UCH-1 (cell line): ENCODE measurements around a stretch of chr12.

- RRBS: 96% methylated on average over 1 of the region's 21 CpGs
Observed at GRCh38 chr12:124797138-124797902, 66.3 kb downstream of the SCARB1 start.

GRCh38 chr12:125280519-125280855, 94.3 kb downstream of the TMEM132B start:
- RRBS: 16% methylated on average over 5 of the region's 12 CpGs

- RRBS: no CpG with 5 or more reads among the region's 8 CpGs
Observed at GRCh38 chr12:126725761-126726031, 1539.5 kb downstream of the TMEM132B start.

- RRBS: no CpG with 5 or more reads among the region's 5 CpGs
Observed at GRCh38 chr12:126907848-126908534, 1359.0 kb upstream of the TMEM132C start.

- RRBS: no CpG with 5 or more reads among the region's 4 CpGs
Observed at GRCh38 chr12:127083212-127083751, 1183.7 kb upstream of the TMEM132C start.

- RRBS: no CpG with 5 or more reads among the region's 1 CpG
Observed at GRCh38 chr12:127162812-127163012, 1104.3 kb upstream of the TMEM132C start.

DNA sequence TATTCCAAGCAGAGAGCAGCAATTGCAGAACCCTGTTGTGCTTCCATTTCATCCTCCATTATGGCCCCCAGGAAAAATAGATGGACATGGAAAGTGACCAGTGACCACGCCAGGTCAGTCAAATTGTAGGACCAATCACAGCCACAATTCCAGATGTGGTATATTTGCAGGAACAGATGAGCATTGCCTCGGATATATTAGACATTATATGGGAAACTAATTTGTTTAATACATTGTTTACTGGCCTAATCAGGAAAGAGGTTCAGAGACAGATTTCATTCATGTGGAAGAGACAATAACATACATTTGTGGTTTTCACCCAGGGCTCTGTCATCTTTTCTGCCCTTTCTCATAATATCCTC, 664.3 kb upstream of the TMEM132C start:
- RRBS: no CpG with 5 or more reads among the region's 2 CpGs

DNA sequence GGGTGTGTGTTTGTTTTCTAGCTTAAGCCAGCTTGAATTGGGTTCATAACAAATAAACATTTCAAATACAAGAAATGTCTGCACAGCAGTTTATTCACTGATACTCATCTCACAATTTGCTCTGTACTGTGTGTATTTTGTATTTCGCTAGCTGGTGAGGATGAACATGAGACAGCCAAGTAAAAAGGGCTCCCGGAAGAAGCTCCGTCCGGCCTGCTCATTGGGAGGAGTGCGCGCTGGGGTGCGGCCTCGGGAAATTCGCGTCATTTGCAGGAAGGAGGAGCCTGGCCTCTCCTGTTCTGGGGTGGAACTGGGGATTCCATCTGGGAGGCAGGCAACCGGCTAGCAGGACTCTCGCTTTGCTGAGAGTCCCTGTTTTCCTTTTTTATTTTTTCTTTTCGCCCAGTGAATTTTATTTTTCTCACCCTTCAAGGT, 368.4 kb upstream of the TMEM132C start:
- RRBS: no CpG with 5 or more reads among the region's 13 CpGs

DNA sequence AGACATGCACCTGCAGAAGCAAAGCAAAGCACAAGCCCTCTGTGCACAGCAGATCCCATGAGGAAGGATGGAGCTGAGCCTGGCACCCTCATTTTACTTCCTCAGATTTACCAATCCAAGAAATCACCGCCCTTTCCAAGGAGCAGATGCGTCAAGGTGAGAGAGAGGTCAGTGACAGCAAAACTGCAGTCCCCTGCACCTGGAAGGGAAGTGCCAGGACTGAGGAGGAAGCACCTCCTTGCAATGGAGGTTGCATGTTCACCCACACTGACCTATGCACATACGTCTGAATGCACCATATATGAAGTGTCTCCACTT, 191.1 kb upstream of the TMEM132C start:
- RRBS: no CpG with 5 or more reads among the region's 3 CpGs

DNA sequence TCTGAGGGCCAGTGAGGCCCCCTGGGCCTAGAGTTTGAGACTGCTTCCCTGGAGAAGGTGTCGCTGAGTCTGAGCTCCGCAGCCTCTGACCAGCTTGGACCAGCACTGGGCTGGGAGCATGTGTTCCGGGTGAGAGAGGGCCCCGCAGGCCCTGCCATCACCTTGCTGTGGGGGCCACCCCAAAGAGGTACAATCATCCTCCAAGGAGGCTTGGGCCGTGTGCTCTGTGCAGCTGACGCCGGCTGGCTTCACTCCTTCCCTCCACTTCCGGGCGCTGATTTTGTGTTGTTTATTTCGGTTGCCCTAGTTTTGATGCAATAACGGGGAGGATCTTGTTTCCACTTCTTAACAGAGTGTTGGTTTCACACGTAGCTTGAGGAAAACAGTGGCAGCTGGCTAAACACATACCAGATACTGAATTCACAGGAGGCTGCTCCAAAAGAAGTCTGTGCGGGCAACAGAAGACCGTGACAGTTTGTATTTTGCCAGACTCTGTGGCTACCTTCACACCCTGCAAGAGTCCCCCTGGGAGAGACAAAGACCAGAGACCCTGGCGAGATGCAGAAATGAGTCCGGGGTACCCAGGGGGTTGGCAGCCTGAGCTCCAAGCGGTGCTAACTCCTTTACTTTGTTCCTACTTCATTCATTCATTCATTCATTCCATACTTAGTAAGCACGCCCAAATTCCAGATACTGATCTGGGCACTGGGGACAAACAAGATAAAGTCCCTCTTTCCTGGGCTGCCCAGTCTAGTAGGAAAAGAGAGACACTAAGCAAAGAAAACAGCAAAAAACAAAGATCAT, 121.7 kb downstream of the TMEM132C start:
- RRBS: no CpG with 5 or more reads among the region's 18 CpGs

GRCh38 chr12:128791787-128792431, 31.8 kb downstream of the SLC15A4 start:
- RRBS: no CpG with 5 or more reads among the region's 13 CpGs

- RRBS: no CpG with 5 or more reads among the region's 5 CpGs
Observed at GRCh38 chr12:128864718-128865317, 11.5 kb downstream of the GLT1D1 start.

- RRBS: no CpG with 5 or more reads among the region's 16 CpGs
Observed at GRCh38 chr12:129530783-129531488, 372.9 kb downstream of the TMEM132D start.

GRCh38 chr12:129622353-129622681, 281.5 kb downstream of the TMEM132D start:
- RRBS: no CpG with 5 or more reads among the region's 5 CpGs

DNA sequence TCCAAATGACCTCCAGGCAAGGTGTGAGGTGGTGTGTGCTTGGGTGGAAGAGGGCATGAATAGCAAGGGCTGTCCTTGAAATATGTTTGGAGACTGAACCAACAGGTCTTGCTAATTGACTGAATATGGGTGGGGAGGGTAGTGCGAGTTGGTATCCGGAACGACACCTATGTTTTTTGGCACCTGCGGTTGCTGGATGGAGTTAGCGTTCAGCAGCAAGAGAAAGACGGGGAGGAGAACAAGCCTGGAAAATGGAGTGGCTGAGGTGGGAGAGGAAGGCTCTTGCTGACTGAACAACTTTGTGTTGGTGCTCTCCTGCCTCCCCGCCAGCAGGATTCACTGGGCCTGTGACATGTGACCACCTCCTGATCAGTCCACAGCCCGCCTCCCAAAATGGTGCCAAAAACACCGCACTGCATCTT, 84.0 kb upstream of the PIWIL1 start:
- RRBS: no CpG with 5 or more reads among the region's 9 CpGs

GRCh38 chr12:130633604-130634332, 82.3 kb downstream of the RIMBP2 start:
- RRBS: 3% methylated on average over 6 of the region's 23 CpGs

- RRBS: no CpG with 5 or more reads among the region's 1 CpG
Observed at GRCh38 chr12:130722244-130722443, 6.0 kb upstream of the RIMBP2 start.

- RRBS: no CpG with 5 or more reads among the region's 13 CpGs
Observed at GRCh38 chr12:130821200-130821948, 17.7 kb downstream of the STX2 start.

- RRBS: no CpG with 5 or more reads among the region's 15 CpGs
Observed at GRCh38 chr12:130954355-130955018, 780 bp downstream of the ADGRD1 start.

GRCh38 chr12:130957047-130957505, 3.4 kb downstream of the ADGRD1 start:
- RRBS: no CpG with 5 or more reads among the region's 8 CpGs